GM23248 (cell line): Measurements from ENCODE around the gene STYX.

DNA sequence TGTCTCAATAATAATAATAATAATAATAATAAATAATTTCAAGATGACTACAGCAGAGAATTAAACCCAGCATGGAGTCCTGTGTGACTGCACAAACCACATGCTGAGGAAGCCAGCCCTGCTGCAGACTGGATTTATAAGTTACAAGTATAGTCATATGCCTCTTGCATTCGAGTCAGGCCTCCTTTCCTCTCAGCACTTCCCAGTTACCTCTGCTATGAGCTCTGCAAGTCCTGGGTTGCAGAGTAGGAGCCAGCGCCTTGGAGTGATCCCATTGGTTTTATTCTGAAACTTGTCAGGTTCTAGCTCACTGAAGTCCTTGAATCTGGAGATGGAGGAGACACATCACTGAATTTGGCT is 29.8 kb downstream of the PYGL start:
- RAMPAGE, long total RNA = no peak

- RAMPAGE, long total RNA = no peak
These were observed 17.4 kb downstream of the PYGL start for GRCh38 chr14:50926842-50927319.

DNA sequence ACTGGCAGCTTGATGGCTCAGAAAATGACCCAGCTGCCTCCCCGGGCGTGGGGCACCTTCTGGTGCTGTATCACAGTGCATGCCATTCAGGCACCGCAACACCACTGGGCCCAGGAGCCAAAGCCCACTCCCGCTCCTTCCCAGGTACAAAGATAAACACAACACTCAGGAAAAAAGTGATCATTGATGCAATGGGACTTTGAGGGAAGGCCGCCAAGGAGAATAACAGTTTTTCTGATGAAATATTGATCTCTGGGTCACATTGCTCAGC is 65.7 kb downstream of the TRIM9 start:
- RAMPAGE, long total RNA = no peak

DNA sequence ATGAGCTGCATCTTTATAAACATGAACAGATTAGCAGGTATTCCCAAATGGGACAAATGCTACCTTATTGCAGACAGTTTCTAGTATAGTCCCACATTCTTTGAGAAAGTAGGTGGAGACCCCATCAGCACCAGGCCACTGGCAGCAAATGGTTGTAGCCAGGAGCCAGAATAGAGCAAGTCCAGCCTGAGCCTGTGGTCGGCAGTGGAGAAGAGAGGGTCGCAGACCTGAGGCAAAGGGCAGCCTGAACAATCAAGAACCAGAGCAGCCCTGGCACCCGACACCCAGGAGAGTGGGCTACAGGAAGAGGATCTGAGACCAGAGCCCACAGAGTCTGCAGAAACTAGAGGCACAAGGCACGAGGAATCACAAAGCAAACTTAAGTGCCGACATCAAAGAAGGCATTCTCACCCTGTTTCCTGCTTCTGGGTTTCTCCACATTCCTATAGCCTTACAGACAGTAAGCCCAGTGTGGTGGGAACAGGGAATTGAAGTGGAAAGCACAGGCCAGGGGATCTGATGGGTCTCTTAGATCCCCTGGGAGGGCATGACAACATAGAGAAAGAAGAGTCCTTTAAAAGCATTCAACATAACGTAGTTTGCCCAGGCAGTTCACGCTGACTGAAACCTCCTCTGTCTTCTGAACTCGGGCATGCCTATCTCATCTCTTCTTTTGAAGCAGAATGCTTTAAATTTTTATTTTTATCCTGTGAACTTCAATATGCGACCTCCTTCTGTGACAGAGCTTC is 75.7 kb upstream of the FRMD6 start:
- RAMPAGE, long total RNA = no peak

- RAMPAGE, long total RNA = no peak
These were observed 786 bp downstream of the FRMD6 start for GRCh38 chr14:51652424-51652967.

DNA sequence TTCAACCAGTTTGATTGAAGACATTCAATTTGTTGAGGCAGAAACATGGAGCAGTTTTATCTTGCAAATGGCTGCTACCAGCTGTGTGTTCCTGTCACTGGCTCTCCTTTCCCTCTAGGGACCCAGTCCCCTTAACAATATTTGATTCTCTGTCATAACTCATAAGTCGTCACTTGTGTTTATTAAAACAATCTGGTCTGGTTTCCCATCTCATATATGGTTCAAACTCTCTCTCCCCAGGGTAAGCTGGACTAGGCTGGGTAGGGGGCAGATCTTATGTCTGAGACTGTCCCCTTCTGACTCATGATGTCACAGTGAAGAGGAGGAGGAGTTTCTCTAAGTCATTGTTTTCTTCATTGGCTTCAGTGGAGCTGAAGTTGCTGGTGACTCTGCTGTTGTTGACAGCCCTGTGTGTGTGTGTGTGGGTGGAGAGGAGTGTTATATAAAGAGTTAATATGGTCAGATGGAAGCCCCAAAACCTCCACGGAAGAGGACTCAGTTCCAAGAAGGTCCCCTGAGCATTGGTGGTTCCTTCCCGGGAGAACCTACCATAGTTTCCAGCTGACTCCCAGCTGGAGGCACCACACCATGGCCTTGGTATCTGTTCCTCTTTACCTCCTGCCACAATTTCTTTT is 16.2 kb upstream of the GNG2 start:
- RAMPAGE, long total RNA = no peak

DNA sequence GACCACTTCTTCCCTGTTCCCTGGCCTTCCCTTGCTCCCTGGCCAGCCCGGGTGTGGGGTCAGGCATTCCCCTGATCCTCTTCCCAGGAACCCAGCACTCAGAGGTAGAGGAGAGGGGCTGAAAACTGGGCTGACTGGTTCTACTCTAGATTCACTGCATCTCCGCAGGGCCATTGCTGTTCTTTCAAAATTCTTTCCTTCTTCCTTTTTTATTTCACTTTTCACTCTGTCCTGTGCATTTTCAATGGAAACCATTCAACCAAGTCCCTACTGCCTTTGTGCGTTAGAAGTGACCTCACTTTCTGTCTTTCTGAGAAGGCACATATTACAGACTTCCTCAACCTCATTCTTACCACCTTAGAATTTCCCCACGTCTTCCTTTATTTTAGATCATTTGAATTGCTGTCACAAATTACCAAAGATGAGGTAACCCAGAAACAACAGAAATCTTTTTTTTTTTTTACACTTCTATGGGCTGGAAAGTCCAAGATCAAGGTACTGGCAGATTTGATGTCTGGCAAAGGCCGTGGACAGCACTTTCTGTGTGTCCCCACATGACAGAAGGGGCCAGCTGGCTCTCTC is 5.8 kb downstream of the GNG2 start:
- RAMPAGE, long total RNA = no peak

- RAMPAGE, long total RNA = no peak
These were observed 31.6 kb downstream of the RTRAF start for GRCh38 chr14:52020730-52021470.

DNA sequence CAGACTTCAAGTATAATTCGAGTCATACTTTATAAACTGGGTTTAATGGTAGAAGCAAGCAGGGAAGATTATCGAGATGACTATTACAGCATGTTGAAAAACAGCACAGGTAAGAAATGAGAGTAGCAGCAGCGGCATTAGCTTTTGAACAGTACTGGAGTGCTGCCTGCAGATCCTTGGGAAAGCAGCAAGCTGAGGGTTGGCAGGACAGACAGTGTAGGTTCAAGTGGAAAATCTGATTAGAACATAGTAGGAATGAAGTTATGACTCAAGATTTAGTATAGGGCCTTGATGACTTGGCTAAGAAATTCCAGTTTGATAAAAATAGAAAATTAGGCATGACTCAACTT is 23.7 kb downstream of the NID2 start:
- RAMPAGE, long total RNA = no peak

DNA sequence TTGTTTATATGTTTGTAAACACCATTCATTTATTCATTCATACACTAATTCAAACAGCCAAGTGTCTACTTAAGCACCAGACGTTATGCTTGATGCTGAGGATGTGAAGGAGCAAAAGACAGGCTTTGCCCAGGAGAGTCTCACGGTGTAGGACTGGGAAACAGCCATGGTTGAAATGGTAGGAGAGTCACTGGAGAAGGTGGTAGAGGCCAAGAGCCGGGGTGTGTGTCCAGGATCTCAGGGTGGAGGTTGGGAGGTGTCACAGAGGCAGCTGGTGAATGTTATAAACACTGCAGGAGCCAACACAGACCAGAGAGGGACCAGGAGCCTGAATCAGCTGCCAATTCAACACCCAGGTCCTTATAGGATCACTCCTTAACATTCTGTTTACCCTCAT is 7.5 kb downstream of the NID2 start:
- RAMPAGE, long total RNA = no peak

- RAMPAGE, long total RNA = no peak
These were observed 46.6 kb upstream of the PTGDR start for GRCh38 chr14:52220739-52221447.

DNA sequence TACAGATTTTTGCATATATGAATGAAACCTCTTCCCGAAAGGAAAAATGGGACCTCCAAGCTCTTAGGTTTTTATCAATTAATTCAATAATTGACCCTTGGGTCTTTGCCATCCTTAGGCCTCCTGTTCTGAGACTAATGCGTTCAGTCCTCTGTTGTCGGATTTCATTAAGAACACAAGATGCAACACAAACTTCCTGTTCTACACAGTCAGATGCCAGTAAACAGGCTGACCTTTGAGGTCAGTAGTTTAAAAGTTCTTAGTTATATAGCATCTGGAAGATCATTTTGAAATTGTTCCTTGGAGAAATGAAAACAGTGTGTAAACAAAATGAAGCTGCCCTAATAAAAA is 13.1 kb downstream of the PTGER2 start:
- RAMPAGE, long total RNA = no peak

DNA sequence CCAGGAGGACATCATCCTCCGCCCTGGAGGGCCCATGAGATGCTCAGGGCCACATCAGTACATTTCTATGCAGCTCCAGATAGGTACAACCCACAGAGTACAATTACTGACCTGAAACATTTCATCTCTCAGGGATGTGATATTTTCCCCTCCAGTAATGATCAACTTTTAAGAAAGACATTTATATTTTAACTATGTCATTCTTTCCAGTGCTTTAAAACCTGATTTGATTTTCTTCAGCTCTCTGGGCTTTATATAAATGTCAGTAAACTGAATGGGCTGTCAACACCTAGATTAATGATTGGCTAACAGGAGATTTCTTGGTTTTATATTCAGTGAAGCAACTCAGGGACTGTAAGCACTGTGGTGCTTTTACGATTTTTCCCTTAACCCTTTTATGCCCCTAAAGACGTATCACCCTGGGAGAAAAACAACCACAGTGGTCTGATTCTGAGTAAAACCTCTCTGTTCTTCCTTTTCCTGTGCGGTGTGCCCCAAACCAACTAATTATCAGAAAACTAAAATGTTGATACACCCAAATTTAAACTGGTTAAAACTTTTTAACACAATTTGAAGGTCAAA is 37.9 kb downstream of the PTGER2 start:
- RAMPAGE, long total RNA = no peak

GRCh38 chr14:52553810-52554160 is 1.1 kb downstream of the GPR137C start:
- RAMPAGE, long total RNA = no peak

- RAMPAGE, long total RNA = no peak
These were observed 750 bp downstream of the ERO1A start for GRCh38 chr14:52694605-52695011.

DNA sequence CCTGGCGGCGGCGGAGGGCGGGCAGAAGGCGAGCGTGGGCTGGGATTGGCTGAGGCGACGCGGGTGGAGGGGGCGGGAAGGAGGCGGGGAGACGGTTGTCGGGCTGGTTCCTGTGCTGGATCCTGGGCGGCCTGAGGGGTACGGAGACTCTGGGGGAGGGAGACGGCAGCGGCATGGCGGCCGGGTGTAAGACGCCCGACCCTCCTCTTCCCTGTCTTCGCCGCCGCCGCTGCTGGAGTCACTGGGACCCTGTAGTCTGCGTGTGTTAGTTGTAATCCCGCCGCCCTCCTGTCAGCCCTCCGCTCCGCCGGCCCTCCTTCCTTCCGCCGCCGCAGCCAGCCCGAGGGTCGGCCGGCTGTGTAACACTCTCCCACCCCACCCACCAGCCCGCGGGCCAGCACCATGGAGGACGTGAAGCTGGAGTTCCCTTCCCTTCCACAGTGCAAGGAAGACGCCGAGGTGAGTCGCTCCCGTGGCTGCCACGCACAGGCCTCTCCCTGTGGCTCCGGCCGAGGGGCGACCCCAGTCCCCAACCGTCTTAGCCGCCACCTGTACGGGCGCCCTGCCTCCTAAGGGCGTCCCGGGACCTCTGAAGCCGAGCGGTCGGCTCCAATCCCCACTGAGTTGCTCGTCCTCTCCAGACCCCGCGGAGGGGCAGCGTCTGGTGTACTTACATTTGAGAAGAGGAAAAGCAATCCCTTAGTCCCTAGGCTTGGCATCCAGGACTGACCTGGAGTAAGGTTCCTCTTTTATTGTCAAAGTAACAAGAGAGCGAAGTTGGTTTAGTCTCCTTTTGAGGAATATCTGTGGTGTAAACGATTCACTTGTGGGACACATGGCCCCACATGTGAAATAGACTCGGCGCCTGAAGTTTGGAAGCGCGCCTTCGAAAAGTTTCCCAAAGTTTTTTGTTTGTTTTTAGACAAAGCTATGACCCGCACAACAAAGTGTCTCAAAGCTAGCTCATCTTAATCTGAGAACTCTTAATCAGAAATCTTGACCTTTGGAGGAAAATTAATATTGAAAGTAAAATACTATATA is at the start of gene STYX:
Gene STYX (plus strand): TSS at position 94 of the 1,041 bp plus-strand sequence.
- RAMPAGE, long total RNA = start-site peak on the plus strand centred at position 128 of the sequence, 61 bp wide, 132 and 208 reads in 2 replicates

DNA sequence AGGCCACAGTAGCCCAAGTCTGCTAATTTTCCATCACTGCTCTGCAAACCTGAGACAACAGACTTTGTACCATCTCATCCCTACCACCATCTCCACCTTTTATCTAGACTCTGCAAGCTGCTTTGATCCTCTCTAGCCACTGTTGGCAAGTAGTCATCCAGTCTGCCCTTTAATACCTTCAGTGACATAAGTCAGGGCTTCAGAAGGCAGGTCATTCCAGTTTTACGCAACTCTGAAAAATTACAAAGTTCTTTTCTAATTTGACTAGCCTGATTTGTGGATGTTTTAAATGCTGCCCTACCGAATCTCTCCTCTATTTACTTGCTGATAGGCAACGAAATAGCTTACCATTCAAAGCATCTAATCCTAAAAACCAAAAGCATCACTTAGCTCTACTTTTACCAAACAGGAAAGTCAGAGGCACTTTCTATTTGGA is 2.8 kb downstream of the FERMT2 start:
- RAMPAGE, long total RNA = no peak

DNA sequence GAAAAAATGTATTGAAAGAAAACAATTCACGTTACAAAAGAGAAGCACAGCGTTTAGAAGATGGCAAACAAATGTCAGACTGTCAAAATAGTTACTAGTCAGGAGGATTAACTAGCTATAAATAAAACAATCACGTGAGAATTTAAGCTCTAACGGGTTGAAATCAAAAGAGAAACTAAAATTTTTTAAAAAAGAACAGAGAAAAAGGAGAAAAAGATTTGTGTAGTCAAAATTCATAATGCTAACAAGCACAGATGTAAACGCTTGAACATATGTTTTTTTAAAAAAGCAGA is 26.4 kb downstream of the DDHD1 start:
- RAMPAGE, long total RNA = no peak

GRCh38 chr14:53327861-53328273 is 174.7 kb upstream of the DDHD1 start:
- RAMPAGE, long total RNA = no peak

DNA sequence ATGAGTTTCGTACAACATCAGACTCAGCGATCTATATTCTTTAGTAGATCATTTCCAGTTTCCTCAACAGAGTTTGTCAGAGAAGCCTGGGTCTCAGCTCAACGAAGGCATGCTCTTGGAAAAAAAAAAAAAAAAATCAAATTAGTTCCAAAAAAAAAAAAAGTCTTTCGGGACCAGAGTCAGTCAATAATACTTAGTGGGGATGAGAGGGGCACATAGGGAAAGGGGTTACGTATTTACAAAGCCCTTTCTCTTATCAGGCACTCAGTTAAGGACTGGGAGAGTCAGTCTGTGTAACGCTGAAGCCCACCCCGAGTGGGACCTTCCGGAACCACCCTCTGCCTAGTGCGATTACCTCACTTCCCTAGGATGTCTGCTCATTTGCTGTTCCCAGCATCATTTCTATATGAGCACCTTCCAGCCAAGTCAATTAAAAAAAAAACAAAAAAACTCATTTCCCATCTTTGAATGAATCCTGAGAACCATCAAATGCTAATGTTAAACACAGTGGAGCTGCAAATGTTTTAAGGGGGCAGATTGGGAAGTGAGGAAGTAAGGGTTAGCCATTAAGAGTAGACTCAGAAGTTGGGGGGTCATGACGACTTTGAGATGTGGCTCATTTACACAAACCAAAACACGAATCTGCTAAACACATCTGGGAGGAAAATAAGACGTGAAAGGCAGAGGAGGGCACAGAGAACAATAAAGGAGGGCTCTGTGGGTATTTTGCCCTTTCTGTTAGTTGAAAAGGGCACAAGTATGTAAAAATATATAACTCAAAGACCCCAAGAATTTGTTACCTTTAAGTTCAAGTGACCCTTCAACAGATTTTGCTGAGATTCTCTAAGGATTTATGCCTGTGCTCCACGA is 76.8 kb downstream of the BMP4 start:
- RAMPAGE, long total RNA = no peak